Vermiform appendix (tissue), 1 donor: ENCODE results near the gene GRB7.

DNA sequence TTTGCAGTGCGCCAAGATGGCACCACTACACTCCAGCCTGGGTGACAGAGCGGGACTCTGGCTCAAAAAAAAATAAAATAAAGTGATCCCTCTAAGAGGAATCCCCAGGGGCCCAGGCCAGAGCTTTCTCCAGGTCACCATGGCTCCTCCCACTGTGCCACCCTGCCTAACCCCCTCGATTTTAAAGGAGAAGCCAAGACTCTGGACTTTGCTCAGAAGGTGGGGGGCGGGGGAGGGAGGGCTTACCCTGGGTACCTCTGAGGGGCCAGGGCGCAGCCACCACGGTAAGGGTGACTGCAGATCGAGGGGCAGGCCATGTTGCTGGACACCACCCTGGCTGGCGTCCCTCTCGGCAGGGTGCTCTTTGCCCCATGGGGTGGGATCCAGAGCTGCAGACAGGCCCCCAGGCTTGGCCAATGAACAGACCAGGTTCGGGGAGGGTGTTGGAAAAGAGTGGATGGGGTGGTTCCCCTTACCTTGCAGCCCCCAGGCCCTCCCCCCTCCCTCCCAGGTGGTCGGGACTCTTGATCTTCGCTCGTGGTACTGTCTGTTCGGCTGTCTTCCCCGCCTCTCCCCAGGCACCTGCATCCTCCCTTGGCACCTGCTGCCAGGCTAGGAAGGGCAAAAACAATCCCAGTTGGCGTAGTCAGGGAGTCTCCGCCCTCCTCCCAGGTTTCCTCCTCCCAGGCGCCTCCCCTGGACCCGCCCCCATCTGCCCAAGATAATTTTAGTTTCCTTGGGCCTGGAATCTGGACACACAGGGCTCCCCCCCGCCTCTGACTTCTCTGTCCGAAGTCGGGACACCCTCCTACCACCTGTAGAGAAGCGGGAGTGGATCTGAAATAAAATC lies at the start of gene GRB7:
GRB7 (plus strand) TSS at position 730 of the 850 bp plus-strand sequence.
- PRO-cap, result bidirectional peak, plus-strand start at position 730 of the sequence, minus-strand start at position 584 of the sequence

DNA sequence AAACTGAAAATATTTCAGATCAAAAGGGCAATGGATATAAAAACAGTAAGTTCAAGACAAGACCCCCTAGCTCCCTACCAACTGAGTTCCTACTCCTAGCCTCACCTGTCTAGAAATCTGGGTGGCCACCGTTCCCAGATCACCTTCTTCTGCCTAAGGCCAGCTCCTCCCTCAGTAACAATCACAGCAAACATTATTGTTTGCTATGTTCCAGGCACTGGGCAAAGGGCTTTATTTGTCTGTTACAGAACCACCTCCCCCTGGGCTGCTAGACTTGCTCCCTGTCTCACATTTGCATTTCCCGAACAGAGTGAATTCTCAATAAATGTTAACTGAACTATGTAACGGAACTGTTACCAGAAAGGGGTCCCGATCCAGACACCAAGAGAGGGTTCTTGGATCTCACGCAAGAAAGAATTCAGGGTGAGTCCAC lies 6.8 kb downstream of the LRRC3C start:
- PRO-cap, result no peak

DNA sequence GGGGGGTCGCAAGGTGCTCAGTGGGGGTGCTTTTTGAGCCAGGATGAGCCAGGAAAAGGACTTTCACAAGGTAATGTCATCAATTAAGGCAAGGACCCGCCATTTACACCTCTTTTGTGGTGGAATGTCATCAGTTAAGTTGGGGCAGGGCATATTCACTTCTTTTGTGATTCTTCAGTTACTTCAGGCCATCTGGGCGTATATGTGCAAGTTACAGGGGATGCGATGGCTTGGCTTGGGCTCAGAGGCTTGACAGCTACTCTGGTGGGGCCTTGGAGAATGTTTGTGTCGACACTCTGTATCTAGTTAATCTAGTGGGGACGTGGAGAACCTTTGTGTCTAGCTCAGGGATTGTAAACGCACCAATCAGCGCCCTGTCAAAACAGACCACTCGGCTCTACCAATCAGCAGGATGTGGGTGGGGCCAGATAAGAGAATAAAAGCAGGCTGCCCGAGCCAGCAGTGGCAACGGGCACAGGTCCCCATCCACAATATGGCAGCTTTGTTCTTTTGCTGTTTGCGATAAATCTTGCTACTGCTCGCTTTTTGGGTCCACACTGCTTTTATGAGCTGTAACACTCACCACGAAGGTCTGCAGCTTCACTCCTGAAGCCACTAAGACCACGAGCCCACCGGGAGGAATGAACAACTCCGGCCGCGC lies 3.2 kb upstream of the CSF3 start:
- PRO-cap, result no peak

DNA sequence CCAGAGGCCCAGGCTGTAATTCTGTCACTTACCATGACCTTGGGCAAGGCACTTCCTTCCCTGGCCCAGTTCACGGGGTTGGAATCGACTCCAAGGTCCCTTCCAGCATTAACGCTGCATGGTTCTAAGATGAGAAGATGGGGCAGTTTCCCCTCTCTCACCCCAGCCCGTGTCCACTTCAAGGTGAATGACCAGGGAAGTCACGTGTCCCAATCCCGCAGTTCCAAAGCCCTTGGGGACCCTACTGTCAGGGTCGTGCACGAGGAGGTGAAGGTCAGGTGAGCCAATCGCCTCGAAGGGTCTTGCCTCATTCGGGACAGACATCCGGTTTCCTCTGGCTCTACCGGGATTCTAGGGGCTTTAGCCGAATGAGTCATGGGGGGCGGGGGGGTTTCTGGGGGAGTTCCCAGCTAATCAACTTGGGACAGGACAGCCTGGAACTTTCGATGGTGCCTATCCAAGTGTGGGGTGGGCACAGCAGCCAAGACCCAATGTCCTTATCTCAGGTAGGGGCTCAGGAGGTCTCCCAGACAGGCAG lies 778 bp upstream of the CSF3 start:
- PRO-cap, result no peak

- PRO-cap, result no peak
These were observed 8.6 kb downstream of the THRA start for GRCh38 chr17:40071331-40071791.

GRCh38 chr17:40112459-40113525 lies 9.0 kb upstream of the MSL1 start:
- PRO-cap, result bidirectional peak, plus-strand start at chr17:40113408, minus-strand start at chr17:40113261

DNA sequence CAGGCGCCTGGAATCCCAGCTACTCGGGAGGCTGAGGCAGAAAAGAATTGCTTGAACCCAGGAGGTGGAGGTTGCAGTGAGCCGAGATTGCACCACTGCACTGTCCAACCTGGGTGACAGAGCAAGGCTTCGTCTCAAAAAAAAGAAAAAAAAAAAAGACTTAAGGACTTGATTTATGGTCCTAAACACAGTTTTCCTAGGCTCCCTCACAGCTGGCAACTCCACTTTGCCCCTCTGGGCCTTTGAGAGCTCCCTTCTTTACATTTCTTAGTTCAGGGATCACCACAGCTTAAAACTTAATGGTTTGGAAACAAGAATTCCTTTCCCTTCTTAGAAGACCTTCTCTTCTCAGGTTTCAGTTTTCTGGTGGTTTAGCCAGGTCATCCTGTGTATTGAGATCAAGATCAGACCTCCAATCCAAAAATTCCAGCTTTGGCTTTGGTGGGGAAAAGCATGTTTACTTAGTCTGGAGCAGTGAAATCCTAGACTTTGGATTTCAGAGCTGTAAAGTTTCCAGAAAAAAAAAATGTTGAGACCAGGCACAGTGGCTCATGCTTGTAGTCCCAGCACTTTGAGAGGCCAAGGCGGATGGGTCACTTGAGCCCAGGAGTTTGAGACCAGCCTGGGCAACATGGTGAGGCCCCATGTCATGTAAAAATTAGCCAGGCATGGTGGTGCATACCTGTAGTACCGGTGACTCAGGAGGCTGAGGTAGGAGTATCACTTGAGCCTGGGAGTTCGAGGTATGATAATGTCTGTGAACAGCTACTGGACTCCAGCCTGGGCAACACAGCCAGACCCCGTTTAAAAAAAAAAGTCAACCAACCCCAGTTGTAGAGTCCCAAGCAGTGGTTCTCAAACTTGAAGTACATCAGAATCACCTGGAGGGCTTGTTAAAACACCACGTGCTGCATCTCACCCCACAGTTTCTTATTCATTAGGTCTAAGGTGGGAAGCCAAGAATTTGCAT lies 7.1 kb upstream of the MSL1 start:
- PRO-cap, result no peak

- PRO-cap, result no peak
These were observed 1.7 kb downstream of the MSL1 start for GRCh38 chr17:40123593-40123711.

DNA sequence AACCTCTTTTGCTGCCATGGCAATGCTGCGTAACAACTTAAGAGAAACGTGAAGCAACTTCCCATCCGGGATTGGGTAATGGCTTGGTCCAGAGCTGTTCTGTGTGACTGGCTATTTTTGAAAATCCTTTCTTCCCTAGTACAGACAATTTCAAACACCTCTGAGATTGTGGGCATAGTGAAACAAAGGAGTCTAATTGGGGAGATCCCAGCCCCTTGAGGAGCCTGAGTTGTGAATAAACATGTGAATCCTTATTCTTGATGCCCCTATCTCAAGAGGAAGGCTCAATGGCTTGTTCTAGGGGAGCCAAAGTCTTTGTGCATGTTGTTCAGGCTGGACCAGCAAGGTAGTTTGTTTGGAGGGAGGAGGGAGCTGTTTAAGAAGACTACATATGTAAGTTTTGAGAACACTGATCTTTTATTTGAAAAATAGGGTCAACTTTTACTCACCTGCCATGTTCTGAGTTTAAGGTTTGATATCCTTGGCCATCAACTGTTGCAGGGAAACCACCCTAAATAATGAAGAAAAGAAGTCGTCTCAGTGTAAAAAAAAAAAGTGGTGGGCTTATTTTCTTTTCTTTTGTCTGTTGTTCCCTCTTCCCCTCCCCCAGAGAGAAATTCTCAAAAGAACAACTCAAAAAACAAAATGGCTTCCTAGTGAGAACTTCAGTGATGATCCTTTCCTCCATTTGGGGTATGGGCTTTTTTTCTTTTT lies 9.2 kb downstream of the MSL1 start:
- PRO-cap, result no peak

GRCh38 chr17:40185235-40185434 lies 7.9 kb downstream of the RAPGEFL1 start:
- PRO-cap, result no peak

GRCh38 chr17:40271207-40271703 lies 16.4 kb upstream of the CDC6 start:
- PRO-cap, result no peak

DNA sequence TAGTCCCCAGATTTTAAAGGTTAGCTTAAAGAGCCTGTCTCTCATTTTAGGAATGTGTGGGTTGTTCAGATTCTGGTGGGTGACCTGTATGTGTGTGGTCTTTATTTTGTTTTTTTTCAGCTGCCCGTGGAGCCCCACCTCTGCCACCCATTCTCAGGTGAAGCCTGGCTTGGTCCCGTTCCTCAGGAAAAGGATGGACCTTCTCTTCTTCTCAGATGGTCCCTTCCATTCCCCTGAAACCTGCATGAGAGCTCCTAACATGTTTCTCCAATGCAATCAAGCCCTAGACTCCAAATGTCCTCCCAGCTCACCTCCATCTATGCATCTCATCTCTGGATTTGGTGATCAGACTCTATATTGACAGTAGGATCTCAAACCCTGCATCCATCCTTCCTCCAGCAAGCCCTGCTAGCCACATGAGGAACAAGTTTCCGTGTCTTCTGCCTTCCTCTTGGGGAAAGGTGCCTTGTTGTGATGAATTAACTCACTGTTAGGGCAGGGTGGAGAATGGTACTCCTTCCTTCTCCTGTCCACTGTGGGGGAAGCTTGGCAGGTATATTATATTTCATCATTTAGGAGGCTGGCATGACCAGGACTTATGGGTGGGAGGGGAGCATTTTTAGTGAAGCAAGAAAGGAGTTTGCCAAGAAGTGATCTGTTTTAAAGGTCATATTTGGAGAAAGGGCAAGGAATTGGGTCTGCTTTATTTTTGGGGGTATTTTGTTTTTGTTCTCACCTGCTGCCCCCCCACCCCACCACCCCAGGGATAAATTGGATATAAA lies 9.4 kb upstream of the CDC6 start:
- PRO-cap, result no peak

- PRO-cap, result bidirectional peak, plus-strand start at chr17:40341425, minus-strand start at chr17:40341183
These were observed 23.3 kb downstream of the GJD3 start for GRCh38 chr17:40340929-40341880.

DNA sequence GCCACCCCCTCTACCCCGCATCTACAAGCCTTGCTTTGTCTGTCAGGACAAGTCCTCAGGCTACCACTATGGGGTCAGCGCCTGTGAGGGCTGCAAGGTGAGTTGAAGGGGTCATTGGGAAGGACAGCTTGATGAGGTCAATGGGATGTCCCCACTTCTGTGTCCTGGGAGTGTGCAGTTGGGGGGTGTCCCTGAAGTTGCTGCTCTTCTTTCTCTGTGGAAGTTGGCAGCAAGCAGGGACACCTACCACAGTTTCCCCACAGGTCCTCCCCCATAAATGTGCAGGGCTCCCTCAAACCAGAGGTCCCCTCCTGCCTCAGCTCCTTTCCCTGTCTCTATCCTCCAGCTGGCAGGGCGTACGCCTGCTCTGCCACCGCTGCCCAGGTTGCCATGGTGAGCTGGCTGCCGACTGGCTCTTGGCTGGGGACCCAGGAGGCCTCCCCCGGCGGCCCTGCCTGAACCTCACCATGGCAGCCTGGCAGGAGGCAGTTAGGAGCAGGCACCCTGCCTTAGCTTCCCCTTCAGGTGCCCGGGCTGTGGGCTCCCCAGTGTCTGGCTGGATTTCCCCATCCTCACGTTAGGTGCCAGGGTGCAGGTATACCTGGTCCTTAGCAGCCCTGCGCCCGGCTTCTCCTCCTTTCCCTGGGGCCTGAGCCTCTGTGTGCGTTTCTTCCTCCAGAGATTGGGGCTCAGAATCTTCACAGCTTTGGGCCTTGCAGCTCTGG lies 16.0 kb downstream of the GJD3 start:
- PRO-cap, result no peak

GRCh38 chr17:40356500-40357677 lies 7.6 kb downstream of the GJD3 start:
- PRO-cap, result no peak

DNA sequence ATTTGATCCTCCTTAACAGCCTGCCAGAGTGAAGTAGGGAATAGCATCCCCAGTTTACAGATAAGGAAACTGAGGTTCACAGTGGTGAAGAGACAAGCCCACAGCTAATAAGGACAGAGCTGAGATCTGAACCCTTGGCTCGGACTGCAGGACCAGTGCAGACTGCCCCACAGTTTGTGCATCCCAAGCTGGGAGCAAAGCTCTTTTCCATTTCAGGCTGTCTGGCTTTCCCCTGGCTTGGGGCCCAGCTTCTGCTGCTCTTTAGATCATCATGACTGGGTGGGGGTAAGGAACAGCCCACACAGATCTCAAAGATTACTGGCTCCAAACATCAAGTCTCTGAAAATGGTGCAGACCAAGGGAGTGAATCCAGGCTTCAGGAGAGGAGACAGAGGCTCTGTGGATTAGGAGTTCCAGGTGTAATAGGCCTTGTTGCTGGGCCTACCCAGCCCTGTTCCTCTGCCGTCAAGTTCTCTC lies 10.2 kb upstream of the IGFBP4 start:
- PRO-cap, result no peak

DNA sequence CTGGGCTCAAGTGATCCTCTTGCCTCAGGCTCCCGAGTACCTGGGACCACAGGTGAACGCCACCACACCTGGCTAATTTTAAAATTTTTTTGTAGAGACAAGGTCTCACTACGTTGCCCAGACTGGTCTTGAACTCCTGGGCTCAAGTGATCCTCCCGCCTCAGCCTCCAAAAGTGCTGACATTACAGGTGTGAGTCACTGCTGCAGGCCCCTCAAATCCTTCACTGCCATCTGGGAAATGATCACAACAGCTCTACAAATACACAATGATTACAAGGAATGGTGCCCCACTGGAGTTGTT lies 923 bp upstream of the IGFBP4 start:
- PRO-cap, result no peak

DNA sequence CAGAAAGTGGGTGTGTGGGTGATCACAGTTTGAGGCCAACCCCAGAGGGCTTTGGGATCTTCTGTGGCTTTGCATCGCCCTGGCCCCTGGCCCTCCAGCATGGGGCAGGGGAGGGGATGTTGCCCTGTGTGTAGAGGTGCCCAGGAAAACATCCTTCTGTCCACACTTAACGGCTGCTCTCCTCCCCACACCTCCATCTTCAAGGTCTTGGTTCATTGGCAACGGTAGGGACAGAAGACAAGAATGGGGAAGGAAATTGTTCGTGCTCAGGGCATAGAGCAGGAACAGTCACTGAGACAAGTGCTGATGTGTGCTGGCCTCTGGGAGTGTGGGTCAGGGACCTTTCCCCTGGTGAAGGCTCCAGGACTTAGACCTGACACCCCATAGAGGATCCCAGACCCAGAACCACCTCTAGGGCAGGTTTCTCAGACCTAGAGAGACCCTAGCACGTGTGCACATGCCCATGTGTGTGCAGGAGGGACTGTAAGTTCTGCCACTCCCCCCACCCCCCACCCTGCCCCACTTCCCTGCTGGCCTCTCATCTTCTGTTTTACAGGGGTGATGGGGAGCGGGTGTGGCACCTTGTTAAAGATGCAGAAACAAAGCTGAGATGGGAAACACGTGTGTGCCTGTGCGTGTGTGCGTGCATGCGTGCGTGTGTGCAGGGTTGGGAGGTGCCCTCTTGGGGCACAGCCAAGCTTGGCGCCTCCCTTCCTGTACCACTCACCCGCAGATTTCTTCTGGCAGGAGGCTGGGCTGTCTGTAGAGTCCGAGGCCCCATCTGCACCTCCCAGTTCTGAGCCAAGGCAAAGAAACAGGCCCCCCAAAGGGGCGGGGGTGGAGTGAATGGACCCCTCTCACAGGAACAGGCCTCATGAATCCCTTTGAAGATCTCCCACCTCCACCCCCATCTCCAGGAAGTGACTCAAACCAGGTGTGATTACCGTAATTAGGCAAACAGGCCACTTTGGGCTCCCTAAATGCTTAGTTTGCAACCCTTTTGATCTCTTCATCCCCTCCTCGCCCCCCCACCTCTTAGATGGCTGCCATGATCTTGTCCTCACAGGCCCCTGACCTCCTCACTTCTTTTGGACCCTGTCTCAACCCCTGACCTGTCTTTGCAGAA lies 21.1 kb downstream of the TNS4 start:
- PRO-cap, result bidirectional peak, plus-strand start at position 732 of the sequence, minus-strand start at position 547 of the sequence

DNA sequence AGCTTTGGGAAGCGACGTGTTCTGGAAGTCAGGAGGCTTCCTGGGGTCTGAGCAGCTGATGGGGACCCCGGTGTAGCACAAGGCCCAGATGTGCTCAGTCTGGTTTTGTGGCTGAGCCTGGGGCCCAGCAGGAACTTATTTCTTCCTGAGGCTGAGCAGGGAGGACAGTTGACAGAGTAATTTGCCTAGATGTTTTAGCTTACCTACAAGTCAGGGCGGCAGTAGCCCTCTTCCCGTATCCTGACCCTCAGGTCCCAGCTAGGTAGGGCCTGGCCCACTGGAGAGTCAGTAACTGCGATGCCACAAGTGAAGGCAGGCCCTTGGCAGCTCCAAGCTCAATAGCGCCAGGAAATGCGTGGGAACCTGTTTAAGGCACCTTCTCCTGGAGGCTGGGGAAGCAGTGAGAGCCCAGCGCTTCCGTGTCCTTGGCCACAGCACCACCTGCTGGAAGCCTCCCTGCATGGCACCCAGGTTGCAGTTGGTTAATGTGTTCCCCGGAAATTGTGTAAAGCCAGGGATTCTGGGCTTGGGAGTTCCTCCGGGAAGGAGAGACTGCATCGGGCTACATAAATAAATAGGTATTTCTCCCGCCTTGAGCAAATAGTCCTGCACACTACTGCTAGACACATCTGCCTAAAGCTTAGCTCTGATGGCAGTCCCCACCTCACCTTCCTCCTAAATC lies 5.1 kb downstream of the CCR7 start:
- PRO-cap, result bidirectional peak, plus-strand start at position 517 of the sequence, minus-strand start at position 343 of the sequence

DNA sequence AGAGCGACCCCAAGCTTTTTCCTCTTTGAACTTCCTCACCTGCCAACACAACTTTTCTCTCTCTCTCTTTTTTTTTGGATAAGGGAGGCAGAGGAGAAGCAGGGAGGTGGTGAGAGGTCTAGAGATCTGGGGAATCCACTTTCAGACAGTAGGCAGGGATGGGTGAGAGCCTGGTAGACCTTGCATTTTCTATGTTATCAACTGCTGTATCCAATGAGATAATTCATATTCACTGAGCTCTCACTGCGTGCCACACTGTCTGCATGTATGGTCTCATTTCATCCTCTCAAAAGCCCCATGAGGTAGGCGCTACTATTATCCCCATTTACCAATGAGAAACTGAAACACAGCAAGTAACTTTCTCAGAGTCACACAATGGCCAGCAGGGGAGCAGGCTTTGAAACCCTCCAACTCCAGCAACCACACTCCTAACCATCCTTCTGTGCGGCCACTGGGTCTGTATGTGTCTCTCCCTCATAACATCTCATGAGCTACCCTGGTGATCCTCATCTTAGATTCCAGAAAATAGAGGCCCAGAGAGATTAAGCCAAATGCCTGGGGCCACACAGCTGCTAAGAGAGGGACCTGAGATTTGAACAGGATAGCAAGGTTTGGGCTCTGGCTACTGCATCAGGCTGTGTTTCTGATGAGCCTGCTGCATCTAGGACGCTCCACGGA lies 3.4 kb downstream of the CCR7 start:
- PRO-cap, result bidirectional peak, plus-strand start at position 425 of the sequence, minus-strand start at position 288 of the sequence